Penis (tissue), 1 donor: ENCODE results near the genes TARS1, RXFP3 and TTC23L.

DNA sequence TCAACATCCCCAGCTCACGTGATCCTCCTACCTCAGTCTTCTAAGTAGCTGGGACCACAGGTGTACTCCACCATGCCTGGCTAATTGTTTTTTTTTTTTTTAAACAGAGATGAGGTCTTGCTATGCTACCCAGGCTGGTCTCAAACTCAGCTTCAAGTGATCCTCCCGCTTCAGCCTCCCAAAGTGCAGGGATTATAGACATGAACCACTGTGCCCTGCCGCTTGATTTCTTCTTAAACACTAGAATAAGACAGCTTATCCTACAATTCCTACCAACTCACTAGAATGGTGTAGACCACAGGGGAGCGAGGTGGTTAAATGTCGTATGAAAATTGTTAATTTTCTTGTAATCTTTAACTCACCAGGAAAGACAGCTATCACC lies 11.7 kb downstream of the ZFR start:
- PRO-cap = no peak

GRCh38 chr5:32511886-32512085 lies 67.2 kb upstream of the ZFR start:
- PRO-cap = no peak

GRCh38 chr5:33230459-33231199 lies 210.1 kb upstream of the TARS1 start:
- PRO-cap = no peak

GRCh38 chr5:33291405-33291860 lies 149.3 kb upstream of the TARS1 start:
- PRO-cap = no peak

GRCh38 chr5:33440903-33441504 lies at the start of gene TARS1:
Gene TARS1 (plus strand): TSS chr5:33440965.
- PRO-cap = bidirectional peak, plus-strand start at chr5:33440977, minus-strand start at chr5:33440641; bidirectional peak, plus-strand start at chr5:33441166, minus-strand start at chr5:33441230

GRCh38 chr5:33888652-33889094 lies 3.1 kb downstream of the ADAMTS12 start:
- PRO-cap = no peak

DNA sequence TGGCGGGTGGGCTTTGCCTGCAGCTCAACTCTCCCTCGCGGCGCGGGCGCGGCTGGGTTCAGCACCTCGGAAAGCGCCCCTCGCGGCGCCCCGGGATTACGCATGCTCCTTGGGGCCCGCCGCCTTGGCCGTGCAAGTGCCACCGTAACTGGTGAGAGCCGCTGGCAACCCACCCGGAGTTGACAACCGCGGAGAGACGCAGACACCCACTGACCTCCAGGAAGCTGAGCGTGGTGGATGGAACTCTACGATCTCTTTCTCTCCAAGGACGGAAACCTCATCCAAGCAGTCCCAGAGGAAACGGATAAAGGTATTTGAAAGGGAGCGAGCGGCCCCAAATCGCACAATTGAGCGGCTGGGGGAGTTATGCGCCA lies at the start of gene RXFP3:
Gene RXFP3 (plus strand): TSS at position 359 of the 374 bp plus-strand sequence.
- PRO-cap = no peak

DNA sequence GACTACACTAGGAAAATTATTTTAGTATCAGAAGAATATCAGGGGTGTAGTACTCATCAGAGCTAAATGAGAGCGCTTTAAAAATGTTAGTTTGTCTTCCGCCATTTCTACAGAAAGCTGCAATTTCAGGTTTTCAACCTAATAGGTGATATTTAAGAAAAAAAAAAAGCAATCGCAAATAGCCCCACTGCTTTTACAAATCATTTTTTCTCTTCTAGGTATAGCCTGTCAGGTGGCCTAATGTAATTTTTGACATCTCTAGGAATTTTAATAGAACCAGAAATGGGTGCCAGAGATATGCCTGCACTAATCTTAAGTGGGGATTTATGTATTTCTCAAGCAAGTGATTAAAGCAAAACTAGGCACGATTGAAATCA lies 746 bp upstream of the AMACR start:
- PRO-cap = no peak

- PRO-cap = no peak
Measured at GRCh38 chr5:34165230-34165745, 122.3 kb upstream of the C1QTNF3 start.

DNA sequence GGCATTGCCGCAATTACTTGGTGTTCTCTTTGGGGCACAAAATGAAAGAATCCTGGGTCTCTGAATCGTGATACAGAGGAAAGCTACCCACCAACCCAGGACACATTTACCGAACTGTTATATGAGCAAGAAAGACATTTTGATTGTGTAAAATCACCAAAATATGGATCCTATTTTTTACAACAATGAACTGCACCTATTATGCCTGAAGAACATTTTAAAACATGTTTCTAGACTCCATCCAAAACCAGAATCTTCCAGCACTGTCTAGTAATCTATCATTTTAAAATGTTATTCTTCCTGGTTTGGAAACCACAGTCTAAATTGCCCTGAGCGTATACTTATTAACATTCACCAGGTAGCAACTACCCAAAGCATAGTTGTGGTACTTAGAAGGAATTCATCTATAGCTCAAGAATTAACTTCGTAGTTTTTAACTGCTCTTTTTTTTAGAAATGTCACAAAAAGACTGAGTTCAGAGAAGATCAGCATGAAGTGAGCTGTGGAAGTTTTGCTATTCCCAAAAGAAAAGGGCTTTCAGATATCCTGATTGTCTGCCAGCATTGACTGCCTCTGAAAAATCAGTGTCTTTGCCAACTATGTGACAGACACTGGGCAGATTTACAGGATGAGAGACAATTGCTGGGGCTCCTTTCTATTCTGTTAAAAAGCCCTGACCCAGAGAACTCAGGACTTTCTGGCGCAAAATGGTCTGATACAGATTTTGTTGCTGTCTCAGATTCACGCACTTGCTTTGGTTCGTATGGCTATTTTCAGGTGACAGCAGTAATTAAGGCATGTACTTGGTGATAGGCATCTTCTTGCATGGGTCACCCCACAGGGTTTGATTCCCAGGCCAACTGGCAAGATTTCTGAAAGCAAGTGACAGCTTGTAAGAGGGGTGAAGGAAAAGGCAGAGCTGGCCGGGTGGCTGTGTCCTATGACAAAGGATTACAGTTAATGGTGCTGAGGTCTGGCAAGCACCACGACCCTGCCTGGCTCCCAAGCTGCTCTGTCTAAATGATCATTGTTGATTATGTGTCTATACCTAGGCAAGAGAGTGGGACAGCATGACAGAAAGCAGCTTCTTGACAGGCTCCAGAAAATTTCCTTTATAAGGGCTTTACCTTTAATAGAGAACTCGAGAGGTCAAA lies 152.5 kb upstream of the RAI14 start:
- PRO-cap = no peak

GRCh38 chr5:34585420-34586058 lies 70.6 kb upstream of the RAI14 start:
- PRO-cap = no peak

DNA sequence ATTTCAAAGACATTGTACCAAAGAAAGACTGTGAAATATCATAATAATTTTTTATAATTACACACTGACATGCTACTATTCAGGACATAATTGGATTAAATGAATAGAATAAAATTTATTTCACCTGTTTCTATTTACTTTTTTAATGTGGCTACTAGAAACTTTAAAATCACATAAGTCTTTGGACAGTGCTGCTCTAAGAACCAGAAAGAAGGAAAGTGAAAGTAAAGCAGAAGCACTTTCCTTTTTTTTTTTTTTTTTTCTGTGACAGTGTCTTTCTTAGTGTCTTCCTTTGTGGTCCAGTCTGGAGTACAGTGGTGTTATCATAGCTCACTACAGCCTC lies 39.4 kb downstream of the RAI14 start:
- PRO-cap = no peak

DNA sequence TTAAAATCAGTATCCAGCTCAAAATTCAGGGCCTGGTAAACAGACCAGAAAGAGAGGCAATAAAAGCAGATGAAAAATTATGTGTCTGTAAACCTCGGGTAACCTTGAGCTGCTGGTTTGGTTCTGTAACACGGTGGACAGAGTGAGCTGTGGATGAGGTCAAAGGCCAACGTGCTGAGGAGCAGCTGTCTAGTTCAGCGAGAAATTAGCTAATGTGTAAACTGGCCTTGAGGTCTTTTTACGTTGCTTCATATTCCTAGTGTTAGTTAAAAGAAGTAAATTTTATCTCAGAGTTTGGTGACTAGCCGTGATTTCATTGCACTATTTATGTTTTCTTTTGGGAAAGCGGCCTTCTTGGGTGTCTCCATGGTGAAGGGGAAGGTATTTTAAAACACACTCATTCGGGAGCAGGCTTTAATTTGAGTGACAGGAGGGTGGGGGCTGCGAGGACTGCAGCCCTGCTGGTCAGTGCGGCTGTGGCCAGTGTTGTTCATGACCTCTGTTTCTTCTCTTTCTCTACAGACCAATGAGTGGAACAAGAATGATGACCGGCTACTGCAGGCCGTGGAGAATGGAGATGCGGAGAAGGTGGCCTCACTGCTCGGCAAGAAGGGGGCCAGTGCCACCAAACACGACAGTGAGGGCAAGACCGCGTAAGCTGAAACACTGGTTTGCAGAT lies 81.9 kb upstream of the TTC23L start:
- PRO-cap = no peak

GRCh38 chr5:34838515-34839588 lies at the start of gene TTC23L:
Gene TTC23L (plus strand): TSS chr5:34839164.
- PRO-cap = bidirectional peak, plus-strand start at chr5:34839398, minus-strand start at chr5:34839042

DNA sequence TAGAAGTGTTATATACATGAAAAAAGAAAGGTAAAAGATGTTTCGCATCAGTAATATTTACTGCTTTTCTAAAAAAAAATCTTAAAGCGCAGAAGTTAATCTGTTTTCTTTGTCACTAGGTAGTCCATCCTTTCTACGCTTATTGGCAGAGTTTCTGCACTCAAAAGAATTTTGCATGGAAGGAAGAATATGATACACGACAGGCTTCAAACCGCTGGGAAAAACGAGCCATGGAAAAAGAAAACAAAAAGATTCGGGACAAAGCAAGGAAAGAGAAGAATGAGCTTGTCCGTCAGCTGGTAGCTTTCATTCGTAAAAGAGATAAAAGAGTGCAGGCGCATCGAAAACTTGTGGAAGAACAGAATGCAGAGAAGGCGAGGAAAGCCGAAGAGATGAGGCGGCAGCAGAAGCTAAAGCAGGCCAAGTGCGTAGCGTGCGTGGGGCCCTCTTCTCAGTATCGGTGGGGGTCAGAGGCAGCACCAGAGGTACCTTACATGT lies 7.9 kb downstream of the DNAJC21 start:
- PRO-cap = no peak

GRCh38 chr5:35026933-35027367 lies 20.8 kb downstream of the AGXT2 start:
- PRO-cap = no peak

- PRO-cap = no peak
Measured at GRCh38 chr5:35404849-35405419, 174.6 kb upstream of the PRLR start.

- PRO-cap = no peak
Measured at GRCh38 chr5:35860073-35860517, 3.4 kb downstream of the IL7R start.

GRCh38 chr5:36619144-36619318 lies 12.6 kb downstream of the SLC1A3 start:
- PRO-cap = no peak

DNA sequence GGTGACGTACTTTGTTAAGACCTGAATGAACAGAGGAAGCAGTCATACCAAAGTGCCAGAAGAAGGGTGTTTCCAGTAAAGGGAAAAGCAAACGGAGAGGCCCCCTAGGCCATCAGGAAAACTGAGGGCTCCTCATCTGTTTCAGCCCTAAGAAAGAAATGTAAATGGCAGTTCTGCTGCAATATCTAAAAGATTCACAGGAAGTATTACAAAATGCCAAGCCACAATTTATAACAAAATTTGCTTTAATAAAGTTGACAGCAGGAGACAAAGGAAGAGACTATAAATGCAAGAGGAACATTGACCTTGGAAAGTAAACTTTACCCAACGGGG lies 71.3 kb downstream of the SLC1A3 start:
- PRO-cap = no peak